GM19240 (cell line): ENCODE measurements around a stretch of chr12.

GRCh38 chr12:45409967-45410314 lies 194.0 kb downstream of the ANO6 start:
- RRBS, result no CpG with 5 or more reads among the region's 7 CpGs

DNA sequence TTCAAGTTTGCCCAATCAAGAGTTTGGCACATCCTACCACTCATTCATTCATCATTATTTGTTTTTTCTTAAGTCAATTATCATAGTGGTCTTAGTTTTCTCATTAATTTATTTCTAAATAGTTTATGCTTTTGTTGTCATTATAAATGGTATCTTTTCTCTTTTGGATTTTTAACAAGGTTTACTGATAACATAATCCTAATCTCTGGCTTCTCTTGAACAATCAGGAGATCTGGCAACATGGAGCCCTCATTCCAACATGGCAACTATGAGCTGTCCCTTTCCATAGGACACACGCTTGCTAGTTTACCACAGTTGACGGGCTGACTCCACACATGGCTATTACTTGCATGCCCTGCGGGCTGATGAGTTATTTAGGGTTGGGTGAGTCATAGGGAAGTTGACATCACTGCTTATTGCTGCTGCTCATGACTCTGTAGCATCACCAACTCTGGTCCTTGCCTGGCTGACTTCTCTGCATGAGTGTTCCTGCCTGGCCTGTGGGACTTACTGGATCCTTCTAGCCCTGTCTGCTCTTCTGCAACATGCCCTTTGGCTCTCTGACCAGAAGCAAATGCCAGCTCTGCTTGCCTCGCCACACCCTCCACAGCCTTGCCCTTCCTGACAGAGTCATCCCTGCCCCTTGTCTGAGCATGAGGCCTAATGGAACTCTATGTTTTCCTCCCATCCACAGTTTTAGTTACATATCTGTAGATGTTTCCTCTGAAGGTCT lies 199.4 kb downstream of the ANO6 start:
- RRBS, result no CpG with 5 or more reads among the region's 4 CpGs

GRCh38 chr12:45728604-45729094 lies 857 bp upstream of the ARID2 start:
- RRBS, result 3% methylated on average over 18 of the region's 43 CpGs

DNA sequence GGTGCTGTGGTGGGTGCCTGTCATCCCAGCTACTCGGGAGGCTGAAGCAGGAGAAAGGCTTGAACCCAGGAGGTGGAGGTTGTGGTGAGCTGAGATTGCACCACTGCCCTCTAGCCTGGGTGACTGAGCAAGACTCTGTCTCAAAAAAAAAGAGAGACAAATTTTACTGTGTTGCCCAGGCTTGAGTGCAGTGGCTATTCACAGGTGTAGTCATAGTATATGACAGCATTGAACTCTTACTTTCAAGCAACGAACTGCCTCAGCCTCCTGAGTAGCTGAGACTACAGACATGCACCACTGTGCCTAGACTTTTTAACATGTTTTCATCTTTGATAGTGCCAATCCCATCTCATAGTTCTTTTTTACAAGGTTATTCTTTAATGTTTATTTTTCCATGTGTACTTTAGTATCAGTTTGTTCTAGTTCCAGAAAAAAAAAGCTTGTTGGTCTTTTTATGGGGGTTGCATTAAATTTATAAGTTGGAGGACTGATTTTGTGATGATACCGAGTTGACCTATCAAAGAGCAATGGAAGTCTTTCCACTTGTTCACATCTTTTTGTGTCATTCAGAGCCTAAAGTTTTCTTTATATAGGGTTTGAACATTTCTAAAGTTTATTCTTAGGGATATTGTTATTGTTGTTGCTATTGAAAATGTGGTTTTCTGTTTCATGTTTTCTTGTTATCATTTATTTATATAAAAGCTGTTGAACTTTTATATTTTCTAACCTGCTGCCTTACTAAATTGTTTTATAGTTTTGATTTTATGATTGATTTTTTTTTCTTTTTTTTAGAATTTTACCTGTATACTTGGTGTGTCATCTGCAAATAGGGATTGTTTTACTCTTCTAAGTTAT lies 13.9 kb downstream of the ARID2 start:
- RRBS, result no CpG with 5 or more reads among the region's 3 CpGs

GRCh38 chr12:45989652-45990168 lies 664 bp downstream of the SCAF11 start:
- RRBS, result under 1% methylated on average over 23 of the region's 42 CpGs

- RRBS, result no CpG with 5 or more reads among the region's 1 CpG
Measured at GRCh38 chr12:45992725-45993202, 2.4 kb upstream of the SCAF11 start.

- RRBS, result no CpG with 5 or more reads among the region's 1 CpG
Measured at GRCh38 chr12:46108700-46109003, 118.3 kb upstream of the SCAF11 start.

DNA sequence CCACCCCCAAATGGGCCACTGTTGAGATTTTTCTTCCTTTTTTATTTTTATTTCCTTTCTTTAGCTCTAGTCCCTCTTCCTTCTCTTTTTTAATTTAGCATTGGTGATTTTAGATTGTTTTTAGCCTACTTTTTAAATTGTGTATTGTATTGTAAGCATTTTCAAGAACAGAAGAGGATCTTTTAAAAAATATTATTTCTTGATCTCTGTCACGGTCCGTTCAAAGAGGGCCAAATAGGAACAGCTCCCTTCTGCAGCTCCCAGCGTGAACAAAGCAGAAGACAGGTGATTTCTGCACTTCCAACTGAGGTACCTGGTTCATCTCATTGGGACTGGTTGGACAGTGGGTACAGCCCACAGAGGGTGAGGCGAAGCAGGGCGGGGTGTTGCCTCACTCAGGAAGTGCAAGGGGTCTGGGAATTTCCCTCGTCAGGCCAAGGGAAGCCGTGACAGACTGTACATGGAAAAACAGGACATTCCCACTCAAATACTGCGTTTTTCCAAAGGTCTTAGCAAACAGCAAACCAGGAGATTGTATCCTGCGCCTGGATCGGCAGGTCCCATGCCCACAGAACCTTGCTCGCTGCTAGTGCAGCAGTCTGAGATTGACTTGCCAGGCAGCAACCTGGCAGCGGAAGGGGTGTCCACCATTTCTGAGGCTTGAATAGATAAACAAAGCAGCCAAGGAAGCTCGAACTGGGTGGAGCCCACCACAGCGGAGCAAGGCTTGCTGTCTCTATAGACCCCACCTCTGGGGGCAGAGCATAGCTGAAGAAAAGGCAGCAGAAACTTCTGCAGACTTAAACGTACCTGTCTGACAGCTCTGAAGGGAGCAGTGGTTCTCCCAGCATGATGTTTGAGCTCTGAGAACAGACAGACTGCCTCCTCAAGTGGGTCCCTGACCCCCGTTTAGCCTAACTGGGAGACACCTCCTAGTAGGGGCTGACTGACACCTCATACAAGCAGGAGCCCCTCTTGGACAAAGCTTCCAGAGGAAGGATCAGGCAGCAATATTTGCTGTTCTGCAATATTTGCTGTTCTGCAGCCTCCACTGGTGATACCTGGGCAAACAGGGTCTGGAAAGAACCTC lies 22.7 kb downstream of the SLC38A1 start:
- RRBS, result no CpG with 5 or more reads among the region's 16 CpGs

GRCh38 chr12:46269278-46269563 lies 378 bp upstream of the SLC38A1 start:
- RRBS, result 2% methylated on average over 20 of the region's 23 CpGs

GRCh38 chr12:46352231-46352555 lies 20.4 kb downstream of the SLC38A2 start:
- RRBS, result no CpG with 5 or more reads among the region's 1 CpG

GRCh38 chr12:46360437-46361372 lies 11.9 kb downstream of the SLC38A2 start:
- RRBS, result no CpG with 5 or more reads among the region's 4 CpGs

GRCh38 chr12:46387636-46388083 lies 15.1 kb upstream of the SLC38A2 start:
- RRBS, result no CpG with 5 or more reads among the region's 8 CpGs

GRCh38 chr12:46402384-46402809 lies 29.8 kb upstream of the SLC38A2 start:
- RRBS, result no CpG with 5 or more reads among the region's 2 CpGs

GRCh38 chr12:46806686-46807115 lies 19.1 kb downstream of the SLC38A4 start:
- RRBS, result no CpG with 5 or more reads among the region's 6 CpGs

- RRBS, result 20% methylated on average over 2 of the region's 50 CpGs
Measured at GRCh38 chr12:46831427-46832092, 5.8 kb upstream of the SLC38A4 start.

DNA sequence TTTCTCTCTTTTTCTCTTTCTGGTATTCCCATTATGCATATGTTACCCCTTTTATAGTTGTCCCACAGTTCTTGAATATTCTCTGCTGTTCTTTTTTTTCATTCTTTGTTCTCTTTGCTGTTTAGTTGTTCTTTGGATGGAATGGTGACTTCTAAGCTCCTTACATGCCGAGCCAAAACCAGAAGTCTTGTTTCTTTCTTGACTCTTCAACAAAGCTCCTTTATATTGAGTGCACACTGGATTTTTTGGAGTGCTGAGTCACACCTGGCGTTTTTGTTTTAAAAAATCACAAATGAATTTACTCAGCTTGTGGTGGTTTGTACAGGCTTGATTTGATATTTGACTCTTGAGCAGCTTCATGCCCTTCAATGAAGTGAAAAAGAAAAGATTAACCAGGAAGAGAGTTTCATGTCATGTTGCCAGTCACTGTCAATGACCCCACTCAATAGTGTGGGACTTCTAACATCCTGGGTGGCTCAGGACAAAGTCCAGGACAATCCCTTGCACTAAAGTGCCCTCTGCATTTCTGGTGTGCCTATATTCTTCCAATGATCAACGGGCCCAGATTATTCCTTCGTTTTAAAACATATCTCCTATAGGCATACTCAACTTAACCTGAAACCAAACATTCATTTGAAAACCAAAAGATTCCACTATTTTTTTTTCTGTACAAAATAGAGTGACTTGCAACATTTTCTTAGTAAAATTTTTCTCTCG lies 112.4 kb upstream of the SLC38A4 start:
- RRBS, result no CpG with 5 or more reads among the region's 5 CpGs

GRCh38 chr12:46964476-46964951 lies 114.9 kb upstream of the PCED1B start:
- RRBS, result no CpG with 5 or more reads among the region's 10 CpGs

DNA sequence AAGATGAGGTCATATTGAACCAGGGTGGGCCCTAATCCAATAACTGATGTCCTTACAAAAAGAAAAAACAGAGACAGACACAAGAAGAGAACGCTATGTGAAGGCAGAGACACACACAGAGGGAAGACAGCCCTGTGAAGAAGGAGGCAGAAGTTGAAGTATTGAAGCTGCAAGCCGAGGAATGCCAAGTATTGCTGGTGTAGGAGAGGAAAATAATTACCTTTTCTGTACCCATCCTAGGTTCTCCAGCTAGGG lies 105.4 kb upstream of the AMIGO2 start:
- RRBS, result no CpG with 5 or more reads among the region's 2 CpGs

- RRBS, result no CpG with 5 or more reads among the region's 8 CpGs
Measured at GRCh38 chr12:47360654-47361738, 281.2 kb upstream of the AMIGO2 start.

DNA sequence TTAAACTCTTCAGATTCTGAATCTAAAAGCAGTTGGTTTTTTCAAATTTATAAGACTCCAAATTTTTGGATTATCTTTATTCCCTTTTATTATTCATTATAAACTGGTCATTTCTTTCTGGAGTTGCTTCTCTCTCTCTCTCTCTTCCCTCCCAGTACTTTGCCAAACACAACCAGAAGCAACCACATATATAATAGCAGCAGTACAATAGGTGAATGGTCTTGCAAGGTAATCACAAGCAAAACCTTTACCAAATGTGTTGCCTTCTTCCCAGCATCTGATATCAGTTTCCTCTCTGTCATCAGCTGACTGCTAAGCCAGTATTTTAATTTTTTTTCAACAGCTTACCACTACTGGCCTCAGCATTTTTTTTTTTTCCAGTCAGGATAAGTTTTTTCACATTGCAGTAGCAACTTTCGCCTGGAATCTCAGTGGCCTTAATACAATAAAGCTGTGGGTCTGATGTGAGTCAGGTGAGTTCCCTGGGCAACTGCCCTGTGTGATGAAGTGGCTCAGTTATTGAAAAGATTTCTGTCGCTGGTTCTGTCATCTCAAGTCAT lies 282.4 kb upstream of the AMIGO2 start:
- RRBS, result no CpG with 5 or more reads among the region's 2 CpGs